Mesenchymal stem cell of the bone marrow (primary cell): ENCODE measurements around a stretch of chr17.

- CAGE, long polyA plus RNA, result no peak
These were observed 21.9 kb upstream of the NPTX1 start for GRCh38 chr17:80498130-80498801.

GRCh38 chr17:80750315-80750782 is 205.7 kb downstream of the RPTOR start:
- CAGE, long polyA plus RNA, result no peak

GRCh38 chr17:80795658-80796064 is 196.0 kb upstream of the CHMP6 start:
- CAGE, long polyA plus RNA, result no peak

DNA sequence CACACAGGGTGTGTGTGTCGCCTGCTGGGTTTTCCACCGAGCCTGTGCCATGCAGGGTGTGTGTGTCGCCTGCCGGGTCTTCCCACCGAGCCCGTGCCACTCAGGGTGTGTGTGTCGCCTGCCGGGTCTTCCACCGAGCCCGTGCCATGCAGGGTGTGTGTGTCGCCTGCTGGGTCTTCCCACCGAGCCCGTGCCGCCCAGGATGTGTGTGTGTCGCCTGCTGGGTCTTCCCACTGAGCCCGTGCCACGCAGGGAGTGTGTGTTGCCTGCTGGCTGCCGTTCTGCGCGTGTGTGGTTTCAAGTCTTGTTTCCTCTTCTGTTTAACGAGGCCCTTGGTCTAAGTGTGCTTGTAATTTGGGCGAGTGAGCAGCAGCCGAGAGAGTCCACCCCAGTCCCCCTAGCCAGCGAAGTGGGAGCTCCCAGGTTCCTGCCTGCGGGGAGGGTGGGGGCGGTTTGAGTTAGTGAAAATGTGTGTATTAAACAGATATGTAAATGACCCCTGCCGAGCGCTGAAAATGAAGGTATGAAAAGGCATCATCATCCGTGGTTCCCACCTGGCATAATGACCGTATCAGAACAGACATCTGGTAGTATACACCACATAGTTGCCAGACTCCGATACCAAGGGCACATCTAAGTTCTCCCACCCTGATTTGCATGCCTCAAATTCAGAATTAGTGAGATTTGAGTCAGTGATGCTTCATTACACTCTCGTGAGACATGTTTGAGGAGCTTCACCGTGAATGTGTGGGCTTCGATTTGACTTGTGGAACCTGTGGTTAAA is 114.6 kb upstream of the CHMP6 start:
- CAGE, long polyA plus RNA, result no peak

GRCh38 chr17:80948583-80949611 is 42.7 kb upstream of the CHMP6 start:
- CAGE, long polyA plus RNA, result no peak

DNA sequence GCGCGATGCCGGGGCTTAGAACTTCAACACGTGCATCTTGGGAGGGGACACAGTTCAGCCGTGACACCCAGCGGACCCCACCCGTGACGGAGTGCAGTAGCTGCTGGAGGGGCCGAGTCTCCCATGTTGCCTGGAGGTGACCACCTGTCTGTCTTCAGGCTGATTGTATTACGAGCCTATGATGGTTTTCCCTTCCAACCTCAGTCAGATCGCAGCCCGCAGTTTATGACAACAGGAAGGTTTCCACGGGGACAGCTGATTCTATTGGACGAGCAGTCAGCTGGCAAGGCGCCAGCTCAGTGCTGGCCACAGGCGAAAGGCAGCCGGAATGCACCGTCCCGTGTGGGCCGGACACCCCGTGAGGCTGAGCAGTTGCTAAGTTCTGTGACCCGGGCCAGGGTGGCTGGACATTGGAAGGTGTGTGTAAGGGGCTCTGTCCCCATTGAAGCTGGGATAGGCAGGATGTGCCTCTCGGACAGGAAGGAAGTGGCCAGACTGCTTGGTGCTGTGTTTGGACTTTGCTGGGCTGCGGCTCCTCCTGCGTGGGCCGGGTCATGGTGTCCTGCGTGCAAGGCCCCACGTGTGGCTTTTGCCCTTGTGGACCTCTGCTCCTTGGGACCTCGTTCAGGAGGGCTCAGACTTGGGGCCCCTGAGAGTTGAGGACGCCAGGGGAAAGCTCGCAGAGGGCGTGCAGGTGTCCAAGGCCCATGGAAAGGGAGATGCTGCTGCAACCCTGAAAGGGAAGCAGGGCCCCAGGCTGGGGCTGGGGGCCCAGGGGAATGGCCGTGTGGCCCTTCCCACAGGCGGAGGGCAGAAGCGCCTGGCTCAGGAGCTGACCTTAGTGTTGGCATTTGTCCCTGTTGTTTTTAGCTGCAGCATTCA is 9.8 kb downstream of the BAIAP2 start:
- CAGE, long polyA plus RNA, result no peak

DNA sequence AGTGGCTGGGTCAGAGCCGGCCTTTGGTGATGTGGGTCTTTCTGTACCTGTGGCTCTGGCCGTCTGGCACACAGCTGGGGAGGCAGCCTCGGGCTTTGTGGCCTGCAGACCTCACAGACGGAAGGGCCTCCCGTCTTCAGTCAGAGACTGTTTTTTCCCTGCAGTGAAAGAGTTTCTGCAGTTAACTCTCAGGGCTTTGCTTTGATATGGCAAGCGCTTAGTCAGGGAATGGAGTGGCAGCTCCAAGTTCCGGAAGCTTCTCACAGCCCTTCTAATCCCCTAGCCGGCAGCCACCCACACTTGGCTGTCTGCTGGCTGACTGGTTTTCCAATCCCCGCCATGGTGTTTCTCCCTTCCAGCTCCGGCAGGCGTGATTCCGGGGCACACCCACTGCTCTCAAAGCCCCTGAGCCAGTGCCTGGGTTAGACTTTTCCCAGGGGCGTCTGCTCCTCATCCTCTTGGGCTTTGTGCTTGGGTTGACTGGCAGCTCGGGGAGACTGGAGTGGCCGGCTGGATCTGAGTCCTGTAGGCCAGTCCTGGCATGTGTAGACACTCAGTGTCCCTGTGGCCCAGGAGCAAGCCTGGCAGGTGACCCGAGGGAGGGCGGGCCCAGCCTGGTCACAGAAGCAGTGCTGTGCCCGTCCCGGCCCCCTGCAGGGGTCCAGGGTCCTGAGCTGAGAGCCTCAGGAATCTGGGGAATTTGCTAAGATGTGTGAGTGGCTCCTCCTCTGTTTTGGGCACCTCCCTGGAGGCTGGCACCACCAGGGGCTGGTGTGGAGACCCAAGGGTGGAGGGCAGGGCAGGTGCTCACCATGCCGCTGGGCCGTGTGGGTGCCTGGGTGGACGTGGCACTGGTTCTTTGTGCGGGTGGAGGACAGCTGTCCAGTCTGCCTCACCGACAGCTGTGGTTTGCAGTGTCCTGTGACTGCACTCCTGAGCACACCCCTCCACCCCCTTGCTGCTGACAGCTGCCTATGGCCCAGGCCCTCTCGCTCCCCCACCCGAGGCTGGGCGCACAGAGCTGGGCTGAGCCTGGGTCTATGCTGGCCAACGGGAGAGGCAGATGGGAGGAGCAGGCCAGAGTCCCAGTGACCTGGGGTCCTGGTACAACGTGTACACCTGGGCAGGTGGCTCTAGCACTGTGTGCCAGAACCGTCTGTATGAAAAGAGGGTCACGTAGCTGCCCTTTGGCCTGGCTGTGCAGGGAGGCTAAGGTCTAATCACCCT is 30.1 kb downstream of the BAIAP2 start:
- CAGE, long polyA plus RNA, result no peak

DNA sequence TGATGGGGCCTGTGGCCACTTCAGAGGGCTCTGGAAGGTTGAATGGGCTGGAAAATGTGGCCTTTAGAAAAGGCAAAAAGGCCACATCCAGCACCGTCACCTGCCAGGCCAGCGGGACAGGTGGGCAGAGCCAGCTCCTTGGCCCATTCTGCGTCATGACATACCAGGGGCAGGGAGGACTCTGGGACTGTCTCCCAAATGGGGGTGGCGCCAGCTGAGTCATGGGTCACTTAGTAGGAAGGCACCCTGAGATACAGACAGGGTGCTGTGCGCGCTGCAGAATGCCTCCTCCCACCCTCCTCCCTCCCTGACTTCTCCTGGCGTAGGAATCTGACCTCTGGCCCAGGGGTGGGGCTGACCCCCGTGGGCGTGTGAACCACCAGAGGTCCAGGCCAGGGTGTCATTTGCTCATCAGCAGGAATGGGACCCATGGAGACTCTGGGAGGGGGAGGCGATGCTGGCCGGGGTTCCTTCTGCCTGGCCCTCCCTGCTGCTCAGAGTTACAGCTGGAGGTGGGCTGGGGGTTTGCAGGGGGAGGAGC is 32.0 kb upstream of the PVALEF start:
- CAGE, long polyA plus RNA, result no peak

- CAGE, long polyA plus RNA, result no peak
These were observed 22.5 kb downstream of the CEP131 start for GRCh38 chr17:81200242-81200615.

DNA sequence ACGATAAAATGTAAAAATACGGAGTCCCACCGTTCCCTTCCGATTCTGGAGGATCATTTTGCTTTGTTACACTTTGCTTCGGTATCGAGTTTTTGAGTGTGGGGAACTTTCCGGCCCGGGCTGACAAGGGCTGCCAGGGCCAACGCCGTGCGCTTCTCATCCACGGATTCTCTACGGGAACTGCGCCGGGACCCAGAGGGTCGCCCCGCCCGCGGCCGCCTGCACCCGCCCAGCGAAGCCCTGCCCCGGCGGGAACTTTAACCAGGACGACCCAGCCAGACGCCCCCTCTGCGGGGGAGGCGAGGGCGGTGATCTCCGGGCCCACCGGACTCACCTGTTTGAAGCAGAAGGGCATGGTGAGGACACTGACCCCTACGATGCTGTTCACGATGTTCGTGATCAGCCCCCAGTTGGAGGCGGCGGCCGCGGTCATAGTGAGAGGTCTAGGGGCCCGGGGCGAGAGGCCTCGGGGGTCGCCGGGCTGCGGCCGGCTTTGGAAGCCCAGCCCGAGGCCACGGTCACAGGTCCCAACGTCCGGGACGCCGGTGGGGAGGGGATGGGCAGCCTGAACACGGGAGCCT is 528 bp downstream of the SLC38A10 start:
- CAGE, long polyA plus RNA, result no peak

- CAGE, long polyA plus RNA, result no peak
These were observed 3.4 kb upstream of the SLC38A10 start for GRCh38 chr17:81298477-81299031.

DNA sequence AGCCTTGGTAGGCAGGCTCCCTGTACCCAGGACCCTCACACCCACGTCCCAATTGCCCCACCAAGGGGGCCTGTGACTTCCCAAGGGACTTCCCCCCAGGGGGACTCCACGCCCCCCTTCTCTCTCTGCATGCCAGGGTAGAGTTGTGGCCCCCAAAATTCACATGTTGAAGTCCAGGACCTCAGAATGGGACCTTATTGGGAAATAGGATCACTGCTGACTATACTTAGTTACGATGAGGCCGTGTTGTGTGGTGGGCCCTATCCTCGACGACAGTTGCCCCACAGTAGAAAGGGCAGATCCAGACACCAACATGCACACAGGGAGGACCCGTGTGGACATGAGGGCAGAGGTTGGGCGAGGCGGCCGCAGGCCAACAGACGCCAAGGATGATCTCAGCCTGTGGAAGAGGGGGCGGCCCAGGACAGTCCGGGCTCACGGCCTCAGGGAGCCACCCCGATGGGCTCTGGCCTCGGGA is 8.9 kb upstream of the SLC38A10 start:
- CAGE, long polyA plus RNA, result no peak

DNA sequence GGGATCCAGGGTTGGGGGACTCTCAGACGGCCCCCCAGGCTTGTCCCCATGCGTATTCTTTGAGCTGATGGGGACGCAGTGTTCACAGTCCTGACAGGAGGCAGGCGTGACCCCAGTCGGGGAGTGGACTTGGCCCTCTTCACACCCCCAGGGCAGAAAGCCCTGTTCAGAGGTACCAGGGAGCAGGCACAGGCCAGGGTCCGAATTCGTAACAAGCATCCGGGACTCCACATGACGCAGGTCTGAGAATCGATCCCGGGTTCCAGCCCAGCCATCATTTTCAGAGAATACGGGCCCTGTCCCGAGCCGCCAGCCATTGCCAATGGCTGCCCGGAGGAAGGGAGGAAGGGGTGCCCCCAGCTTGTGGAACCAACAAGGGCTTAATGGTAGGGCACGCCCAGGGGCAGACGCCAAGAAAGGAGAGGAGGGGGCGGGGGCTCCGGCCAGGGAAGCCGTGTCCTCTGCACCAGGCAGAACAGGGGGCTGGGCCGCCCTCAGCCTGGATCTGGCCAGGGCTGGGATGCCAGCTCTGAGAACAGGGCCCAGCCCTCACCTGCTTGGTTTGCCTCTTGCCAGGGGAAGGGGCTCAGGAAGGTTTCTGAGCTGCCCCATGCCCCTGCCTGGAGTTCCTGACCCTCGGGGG is 35.6 kb upstream of the SLC38A10 start:
- CAGE, long polyA plus RNA, result no peak

DNA sequence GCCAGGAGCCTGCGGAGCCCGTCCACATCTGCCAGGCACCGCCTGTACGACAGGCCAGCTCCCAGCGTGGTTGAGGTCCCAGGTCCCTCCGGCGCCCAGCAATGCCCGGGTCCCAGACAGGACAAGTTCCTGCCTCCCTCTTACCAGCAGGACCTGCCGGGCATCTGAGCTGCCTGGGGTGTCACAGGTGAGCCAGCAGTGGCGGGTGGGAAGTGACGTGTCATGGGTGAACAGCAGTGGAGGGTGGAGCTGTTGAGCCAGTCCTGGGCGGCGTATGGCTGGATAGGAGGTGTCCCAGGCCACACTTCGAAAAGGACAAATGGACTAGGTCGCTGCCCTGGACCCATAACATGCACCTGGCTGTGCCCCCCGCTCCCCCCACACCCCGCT is 15.7 kb upstream of the BAHCC1 start:
- CAGE, long polyA plus RNA, result no peak

GRCh38 chr17:81386280-81386849 is 8.9 kb upstream of the BAHCC1 start:
- CAGE, long polyA plus RNA, result no peak

DNA sequence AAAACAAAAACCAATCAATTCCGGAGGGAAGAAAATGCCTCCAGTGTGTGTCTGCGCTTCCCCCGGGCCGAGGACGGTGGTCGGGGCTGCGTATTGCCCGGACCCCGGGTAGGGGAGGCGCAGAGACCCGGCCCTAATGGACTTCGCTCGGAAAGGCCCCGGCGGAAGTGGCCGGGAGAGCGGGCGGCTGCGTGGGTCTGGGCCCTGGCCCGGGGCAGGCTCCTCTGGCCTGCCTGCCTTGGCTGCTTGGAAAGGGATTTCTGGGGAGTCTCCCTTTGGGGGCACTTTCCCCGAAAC is 7.6 kb upstream of the BAHCC1 start:
- CAGE, long polyA plus RNA, result no peak

DNA sequence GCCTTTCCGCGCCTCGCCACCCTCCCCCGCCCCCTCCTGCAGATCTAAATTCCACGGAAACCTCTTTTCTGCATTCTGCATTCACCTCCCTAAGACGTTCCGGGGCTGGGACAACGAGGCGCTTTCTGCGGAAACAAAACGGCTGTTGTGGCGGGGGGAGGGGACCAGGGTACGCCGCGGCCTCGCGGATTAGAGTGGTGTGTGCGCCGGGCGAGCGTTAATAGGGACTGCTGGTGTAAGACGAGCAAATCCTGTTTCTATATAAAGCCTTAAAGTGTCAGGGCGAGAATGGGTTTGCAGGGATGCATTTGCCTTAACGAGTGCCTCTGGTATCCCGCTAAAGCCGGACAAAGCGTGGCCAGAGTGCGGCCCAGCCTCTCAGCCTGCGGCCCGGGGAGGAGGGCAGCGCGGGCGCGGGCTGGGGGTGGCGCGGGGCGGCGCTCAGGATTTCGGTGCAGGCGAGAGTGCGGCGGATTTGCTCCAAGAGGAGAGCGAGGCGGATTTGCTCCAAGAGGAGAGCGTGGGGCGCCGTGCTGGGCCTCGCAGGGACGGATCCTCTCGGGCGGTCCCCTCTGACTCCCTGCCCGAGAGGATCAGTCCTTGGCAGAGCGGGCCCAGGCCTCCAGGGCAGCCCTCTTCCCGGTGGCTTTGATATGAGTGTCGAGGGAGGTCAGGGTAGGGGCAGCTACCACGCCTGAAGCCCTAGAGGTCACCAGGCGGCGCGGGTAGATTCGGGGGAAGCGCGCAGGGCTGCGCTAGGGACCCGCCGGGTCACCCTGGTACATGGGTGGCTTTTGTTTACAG is 5.1 kb downstream of the BAHCC1 start:
- CAGE, long polyA plus RNA, result no peak

GRCh38 chr17:81402352-81403167 is 7.3 kb downstream of the BAHCC1 start:
- CAGE, long polyA plus RNA, result no peak

DNA sequence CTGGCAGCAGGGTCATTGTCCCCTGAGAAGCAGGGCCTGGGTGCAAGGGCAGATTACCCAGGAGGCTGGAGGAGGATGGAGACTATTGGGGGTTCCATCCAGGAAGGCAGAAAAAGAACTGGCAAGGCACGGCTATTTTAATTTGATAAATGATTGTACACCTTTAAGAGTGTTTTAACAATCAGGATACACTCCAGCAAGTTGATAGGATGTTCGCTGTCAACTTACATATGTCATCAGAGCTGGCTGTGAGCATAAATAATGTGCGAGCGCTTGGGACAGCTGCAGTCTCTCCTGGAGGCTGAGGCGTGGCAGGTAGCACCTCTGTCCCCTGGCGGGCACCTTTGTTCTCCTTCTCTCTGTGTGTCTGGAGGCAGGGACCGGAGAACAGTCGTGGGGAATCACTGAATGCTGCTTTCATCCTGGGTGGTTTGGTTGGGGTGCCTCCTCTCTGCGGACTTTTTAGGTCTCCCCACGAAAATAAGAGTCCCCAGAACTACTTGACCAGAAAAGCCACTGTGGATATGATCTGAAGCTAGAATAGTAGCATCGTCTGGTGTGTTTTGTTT is 9.3 kb downstream of the BAHCC1 start:
- CAGE, long polyA plus RNA, result no peak

- CAGE, long polyA plus RNA, result no peak
These were observed 32.6 kb downstream of the BAHCC1 start for GRCh38 chr17:81427555-81428634.